ENCODE measurements around a stretch of chr10.

- PRO-cap, 2 experiments: no peak in any of the 2 experiments
Measured at GRCh38 chr10:113028206-113028773, 78.2 kb downstream of the TCF7L2 start.

- PRO-cap, 2 experiments: no peak in any of the 2 experiments
Measured at GRCh38 chr10:113108149-113109135, 158.4 kb downstream of the TCF7L2 start.

DNA sequence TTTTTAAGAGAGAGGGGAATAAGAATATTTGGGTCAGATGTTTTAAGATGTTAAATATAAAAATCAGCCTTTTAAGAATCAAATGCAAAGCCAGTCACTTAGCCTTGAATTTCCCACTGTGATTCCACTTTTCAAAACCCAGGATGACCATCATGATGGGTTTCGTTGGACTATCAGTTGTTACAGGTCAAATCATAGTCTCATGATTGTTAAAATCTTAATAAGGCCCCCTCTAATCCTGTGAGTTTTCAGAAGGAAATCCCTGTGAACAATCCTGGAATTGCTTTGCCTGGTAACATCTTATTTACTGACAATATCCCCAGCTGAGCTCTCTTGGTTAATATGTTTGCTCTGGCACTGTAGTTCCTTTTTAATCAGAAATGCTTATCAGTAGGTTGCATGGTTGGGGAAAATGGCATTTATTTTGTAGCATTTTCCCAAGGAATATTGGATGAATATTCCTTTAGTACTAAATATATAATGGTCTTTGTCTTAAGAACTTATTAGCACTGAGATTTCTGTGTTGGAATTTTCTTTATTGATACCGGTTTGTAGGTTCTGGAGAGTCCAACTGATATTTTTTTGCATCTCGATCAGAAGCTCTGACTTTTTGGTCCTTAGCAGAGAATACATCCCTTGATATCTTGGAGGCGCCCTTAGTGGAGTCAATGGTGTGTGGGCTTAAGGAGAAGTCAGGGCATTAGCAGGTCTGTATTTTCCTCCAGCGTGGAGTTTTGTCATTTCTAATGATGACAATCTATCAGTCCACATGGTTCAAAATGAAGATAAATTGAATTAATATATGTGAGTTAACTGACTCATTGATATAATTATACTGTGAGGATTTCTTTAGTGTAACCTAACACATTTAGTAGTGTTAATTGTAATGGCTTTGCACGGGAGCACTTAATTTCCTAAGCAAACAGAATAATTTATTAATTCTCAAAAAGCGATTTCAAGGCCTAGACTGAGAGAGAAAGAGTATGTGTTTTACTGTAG, 164.1 kb downstream of the TCF7L2 start:
- PRO-cap, 2 experiments: no peak in any of the 2 experiments

DNA sequence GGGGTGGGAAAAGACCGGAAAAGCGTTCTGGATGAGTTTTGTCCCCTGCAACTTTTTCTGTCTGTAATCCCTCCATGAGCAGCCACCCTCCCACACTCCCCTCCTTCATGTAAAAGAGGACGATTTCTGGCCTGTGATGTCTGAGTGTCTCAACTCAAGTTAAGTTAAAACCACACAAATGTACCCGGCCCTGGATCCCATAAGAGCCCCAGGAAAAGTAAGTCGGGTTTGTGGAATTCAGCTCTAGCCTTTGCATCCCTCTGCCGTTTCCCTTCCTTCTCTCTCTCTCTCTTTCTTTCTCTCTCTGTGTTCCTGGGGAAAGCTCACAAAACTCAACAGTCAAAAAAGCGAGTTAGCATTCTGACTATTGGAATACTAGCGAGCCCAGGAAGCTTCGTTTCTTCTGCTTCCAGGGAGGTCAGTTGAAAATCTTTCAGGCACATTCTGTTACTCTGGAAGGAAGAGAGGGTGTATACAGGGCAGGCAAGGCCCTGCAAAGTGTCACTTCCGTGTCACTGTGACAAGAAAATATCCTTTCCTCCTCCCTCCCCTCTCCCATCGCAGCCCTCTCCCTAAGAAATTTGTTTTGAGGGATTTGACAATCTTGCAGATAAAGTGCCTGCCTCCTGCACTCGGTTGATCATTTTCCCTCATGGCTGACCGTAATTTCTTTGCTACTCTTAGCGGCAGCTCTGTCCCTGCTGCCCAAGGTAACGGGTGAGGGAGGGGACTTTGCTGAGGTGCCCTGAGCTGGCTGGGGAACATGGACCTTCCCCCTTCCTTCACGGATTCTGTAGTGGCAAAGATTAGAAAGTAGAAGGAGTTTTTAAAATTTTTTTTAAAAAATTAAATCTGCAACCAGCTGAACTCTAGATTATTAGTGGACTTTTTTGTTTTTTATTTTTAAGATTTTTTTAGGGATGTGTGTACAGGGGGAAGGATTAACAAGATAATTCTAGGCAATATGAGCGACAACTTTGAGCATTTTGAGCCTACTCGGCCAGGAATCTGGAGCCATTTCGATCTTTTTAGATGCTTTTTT, 178.9 kb downstream of the TCF7L2 start:
- PRO-cap, 2 experiments: no peak in any of the 2 experiments

GRCh38 chr10:113591924-113592812, 39.3 kb downstream of the HABP2 start:
- PRO-cap, 2 experiments: no peak in any of the 2 experiments

DNA sequence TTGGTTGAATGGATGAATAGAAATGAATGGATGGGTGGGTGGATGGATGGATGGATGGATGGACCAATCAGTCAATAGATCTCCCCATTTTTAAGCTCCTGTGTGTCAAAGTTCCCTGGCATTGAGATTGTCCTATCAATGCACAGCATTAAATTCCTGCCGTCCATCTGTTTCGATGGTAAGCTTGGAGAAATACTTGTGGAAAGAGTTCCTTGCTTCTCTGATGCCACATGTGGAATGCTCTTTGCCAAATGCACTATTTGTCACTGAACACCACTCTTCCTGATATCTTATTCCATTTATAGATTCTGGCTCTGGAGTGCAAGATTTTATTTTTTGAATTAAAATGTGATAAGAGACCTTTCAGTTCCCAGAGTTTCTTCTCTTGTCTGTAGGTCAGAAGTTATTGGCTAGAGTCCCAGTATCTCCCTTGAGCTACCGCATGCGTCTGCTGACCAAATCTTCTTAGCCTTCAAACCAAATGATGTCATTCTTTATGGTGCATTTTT, 20.6 kb upstream of the ADRB1 start:
- PRO-cap, 2 experiments: peak in 1 of 2 experiments; most common minus-strand start position 234 of the sequence (in 1)

DNA sequence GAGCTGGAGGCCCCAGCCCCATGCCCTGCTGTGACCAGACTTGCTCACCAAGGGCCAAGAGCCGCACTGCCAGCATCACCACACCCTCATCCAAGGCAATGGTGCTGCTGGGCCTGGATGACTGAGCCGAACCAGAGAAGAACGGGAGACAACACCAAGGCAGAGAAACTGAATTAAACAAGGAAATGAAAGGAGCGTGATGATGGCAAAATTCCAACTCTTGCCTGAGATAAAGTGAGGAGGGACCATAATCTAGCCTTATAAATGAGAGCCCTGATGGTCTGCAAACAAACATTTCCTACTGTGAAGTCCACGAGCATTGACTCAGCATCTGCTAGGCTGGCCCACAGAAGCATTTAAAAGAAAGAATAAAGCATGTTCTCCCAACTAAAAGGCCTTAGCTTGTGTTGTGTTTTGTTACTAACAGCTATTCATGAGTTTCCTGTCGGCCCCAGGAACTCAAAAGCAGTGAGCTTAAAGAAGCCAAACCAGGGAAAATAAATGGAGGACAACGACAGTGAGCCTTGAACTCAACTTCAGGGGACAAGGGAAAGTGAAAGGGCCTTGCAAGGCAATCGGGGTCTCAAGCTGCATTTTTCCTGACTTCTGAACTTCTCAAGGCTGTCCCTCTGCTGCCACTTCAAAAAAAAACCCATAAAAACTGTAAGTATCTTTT, 60.4 kb downstream of the AFAP1L2 start:
- PRO-cap, 2 experiments: no peak in any of the 2 experiments

GRCh38 chr10:114404831-114405538, 683 bp upstream of the AFAP1L2 start:
- PRO-cap, 2 experiments: no peak in any of the 2 experiments

DNA sequence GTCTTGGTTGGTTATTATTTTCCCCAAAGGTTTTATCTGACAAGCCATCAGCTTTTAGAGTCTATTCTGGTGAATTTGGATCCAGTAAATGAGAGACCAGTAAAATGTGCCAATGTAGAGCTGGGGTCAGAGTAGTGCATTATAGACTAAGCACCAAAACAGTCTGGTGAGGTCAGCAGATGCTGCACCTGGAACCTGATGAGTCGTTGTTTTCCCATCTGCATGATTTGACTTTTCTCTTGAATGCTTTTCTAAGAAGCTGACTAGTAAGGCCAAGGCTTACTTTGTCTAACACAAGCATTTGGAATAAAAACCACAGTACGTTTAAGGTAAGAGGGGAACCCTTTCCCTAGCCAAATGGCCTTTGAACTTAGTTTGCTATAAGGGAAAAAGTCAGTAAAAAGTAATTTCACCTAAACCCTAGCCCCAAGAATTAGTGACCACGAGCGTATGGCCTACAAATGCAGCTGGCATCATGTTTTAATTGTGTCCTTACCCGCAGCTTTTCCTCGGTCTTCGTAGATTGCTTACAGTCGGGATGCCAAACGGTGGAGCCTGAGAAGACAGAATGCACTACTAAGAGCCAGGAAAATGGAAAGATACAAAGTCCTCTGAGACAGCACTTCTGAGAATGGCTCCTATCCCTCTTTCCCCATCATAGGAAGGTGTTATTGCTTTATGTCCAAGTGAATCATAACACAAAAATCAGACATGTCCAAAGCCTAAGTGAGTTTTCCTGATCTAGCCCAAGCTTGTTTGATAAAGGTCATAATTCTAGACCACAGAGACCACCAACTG, 83.4 kb upstream of the AFAP1L2 start:
- PRO-cap, 2 experiments: no peak in any of the 2 experiments

GRCh38 chr10:114504953-114505753, 100.9 kb upstream of the AFAP1L2 start:
- PRO-cap, 2 experiments: no peak in any of the 2 experiments

DNA sequence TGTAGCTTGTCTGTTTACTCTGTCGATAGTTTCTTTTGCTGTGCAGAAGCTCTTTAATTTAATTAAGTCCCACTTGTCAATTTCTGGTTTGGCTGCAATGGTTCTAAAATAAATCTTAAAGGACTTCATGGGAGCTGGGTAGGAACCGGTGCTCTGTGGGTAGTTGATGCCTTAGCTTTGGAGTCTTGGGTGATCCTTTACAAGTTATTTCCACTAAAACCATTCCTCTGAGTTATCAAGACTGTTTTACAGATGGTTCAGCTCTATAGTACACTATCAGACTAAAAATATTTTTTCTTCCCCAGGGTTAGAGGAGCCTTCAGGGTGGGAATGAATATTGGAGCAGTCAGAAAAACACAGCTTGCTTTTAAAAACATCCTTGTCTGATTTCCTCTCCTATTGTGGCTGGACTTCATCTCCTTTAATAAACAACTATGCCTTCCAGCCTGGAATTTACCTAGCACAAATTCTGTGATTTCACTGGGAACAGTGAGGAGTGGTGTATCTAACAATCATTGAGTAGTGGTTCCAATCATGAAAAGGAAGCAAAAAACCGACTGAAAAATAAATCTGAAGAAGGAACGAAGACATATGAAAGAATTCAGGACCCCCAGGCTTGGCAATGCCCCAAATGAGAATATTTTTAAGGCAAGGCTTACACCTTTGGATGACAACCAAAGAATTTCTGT, 102.6 kb upstream of the AFAP1L2 start:
- PRO-cap, 2 experiments: no peak in any of the 2 experiments

- PRO-cap, 2 experiments: no peak in any of the 2 experiments
Measured at GRCh38 chr10:114519994-114520897, 115.9 kb upstream of the AFAP1L2 start.

- PRO-cap, 2 experiments: no peak in any of the 2 experiments
Measured at GRCh38 chr10:114603973-114604368, 54.1 kb downstream of the ABLIM1 start.

- PRO-cap, 2 experiments: peak in 1 of 2 experiments; most common minus-strand start chr10:114634700 (in 1)
Measured at GRCh38 chr10:114634504-114635249, 23.4 kb downstream of the ABLIM1 start.

GRCh38 chr10:114685379-114686009, 27.4 kb upstream of the ABLIM1 start:
- PRO-cap, 2 experiments: peak in 1 of 2 experiments; most common plus-strand start chr10:114685700 (in 1); most common minus-strand start chr10:114685566 (in 1)

DNA sequence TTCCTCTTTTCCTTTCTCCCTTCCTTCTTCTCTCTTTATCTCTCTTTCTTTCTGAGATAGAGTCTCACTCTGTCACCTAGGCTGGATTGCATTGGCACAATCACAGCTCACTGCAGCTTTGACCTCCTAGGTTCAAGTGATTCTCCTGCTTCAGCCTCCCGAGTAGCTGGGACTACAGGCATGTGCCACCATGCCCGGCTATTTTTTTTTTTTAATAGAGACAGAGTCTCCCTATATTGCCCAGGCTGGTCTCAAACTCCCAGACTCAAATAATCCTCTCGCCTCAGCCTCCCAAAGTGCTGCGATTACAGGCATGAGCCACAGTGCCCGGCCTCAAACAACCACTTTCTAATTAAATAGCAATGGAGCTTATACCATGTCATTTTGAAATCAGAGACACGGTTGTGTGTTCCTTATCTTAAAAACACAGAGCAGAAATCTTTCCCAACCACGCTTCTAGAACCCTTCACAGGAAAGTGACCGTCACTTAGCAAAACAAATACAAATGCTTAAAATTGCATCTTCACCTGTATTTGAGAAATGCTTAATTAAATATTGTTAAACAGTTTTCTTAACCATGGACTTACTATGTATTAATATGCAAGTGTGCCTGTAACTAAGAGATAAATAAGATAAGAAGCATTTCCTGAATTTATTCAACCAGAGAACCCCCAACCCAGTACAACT, 28.7 kb upstream of the ABLIM1 start:
- PRO-cap, 2 experiments: no peak in any of the 2 experiments

DNA sequence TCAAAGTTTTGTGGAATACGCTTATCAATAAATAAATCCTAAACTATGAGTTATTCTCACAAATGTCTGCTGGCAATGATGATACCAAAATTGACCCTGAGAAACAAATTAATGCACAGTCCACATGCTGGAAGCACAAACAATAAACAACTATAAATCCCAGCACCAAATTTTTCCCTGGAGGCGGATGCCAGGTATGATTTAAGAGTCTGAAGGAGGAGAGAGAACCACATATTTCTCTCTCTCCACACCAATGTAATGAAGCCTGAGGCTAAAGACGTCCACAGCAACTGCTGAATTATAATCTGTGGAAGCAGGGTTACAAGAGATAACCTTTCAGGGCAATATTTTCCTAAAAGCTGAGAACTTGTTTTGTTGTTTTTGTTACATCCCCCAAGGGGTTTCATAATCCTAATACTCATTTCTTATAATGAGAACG, 48.3 kb upstream of the ABLIM1 start:
- PRO-cap, 2 experiments: peak in 1 of 2 experiments; most common minus-strand start position 295 of the sequence (in 1)

DNA sequence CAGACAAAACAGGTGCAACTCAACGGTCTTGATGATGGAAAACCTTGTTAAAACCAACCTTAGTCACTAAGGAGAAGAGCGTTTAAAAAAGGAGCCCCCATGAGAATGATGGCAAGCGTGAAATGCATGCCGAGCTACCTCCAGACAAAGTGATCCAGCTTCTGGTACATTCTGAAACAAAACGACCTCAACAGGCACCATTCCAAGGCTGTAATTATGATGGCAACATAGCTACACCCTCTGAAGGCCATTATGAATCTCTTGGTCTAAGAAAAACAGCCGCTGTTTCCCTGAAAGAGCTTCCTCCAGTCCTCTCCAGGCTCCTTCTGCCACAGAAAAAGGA, 49.9 kb upstream of the ABLIM1 start:
- PRO-cap, 2 experiments: peak in 1 of 2 experiments; most common minus-strand start position 154 of the sequence (in 1)

- PRO-cap, 2 experiments: peak in 2 of 2 experiments; most common plus-strand start chr10:114767811 (in 2)
Measured at GRCh38 chr10:114767598-114767994, 54.0 kb upstream of the FHIP2A start.

- PRO-cap, 2 experiments: no peak in any of the 2 experiments
Measured at GRCh38 chr10:114833063-114833600, 11.6 kb downstream of the FHIP2A start.

All from heart right ventricle (tissue), 2 donors.